Tibial nerve (tissue), 3 donors: Measurements from ENCODE around the gene MB.

GRCh38 chr22:32745781-32746184 lies 55.7 kb upstream of the TIMP3 start:
- PRO-cap: no peak
- RAMPAGE, long total RNA, 3 experiments: no peak in any of the 3 experiments

GRCh38 chr22:32860936-32861739 lies 59.6 kb downstream of the TIMP3 start:
- PRO-cap: no peak
- RAMPAGE, long total RNA, 3 experiments: start-site peak on the plus strand in 3 of 3 experiments, at chr22:32860977-32861475 at its widest, 46 to 279 reads per replicate

DNA sequence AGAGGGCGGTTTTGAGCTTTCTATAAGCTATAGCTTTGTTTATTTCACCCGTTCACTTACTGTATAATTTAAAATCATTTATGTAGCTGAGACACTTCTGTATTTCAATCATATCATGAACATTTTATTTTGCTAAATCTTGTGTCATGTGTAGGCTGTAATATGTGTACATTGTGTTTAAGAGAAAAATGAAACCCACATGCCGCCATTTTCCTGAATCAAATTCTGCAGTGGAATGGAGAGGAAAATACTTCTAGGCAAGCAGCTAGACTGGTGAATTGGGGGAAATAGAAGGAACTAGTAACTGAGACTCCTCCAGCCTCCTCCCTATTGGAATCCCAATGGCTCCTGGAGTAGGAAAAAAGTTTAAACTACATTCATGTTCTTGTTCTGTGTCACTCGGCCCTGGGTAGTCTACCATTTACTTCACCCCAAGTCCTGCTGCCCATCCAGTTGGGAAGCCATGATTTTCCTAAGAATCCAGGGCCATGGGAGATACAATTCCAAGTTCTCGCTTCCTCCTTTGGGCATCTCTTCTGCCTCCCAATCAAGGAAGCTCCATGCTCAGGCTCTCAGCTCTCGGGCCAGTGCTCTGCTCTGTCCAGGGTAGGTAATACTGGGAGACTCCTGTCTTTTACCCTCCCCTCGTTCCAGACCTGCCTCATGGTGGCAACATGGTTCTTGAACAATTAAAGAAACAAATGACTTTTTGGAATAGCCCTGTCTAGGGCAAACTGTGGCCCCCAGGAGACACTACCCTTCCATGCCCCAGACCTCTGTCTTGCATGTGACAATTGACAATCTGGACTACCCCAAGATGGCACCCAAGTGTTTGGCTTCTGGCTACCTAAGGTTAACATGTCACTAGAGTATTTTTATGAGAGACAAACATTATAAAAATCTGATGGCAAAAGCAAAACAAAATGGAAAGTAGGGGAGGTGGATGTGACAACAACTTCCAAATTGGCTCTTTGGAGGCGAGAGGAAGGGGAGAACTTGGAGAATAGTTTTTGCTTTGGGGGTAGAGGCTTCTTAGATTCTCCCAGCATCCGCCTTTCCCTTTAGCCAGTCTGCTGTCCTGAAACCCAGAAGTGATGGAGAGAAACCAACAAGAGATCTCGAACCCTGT lies 60.6 kb downstream of the TIMP3 start:
- PRO-cap: no peak
- RAMPAGE, long total RNA, 3 experiments: start-site peak on the plus strand in 2 of 3 experiments, centred at positions 224 to 832 of the sequence, 31 to 144 reads per replicate

GRCh38 chr22:33272916-33274054 lies 215.1 kb upstream of the SYN3 start:
- PRO-cap: no peak
- RAMPAGE, long total RNA, 3 experiments: no peak in any of the 3 experiments

GRCh38 chr22:33850399-33851164 lies 69.7 kb downstream of the LARGE1 start:
- PRO-cap: no peak
- RAMPAGE, long total RNA, 3 experiments: no peak in any of the 3 experiments

GRCh38 chr22:33853691-33854464 lies 66.4 kb downstream of the LARGE1 start:
- PRO-cap: no peak
- RAMPAGE, long total RNA, 3 experiments: no peak in any of the 3 experiments

GRCh38 chr22:33873046-33873583 lies 47.2 kb downstream of the LARGE1 start:
- PRO-cap: no peak
- RAMPAGE, long total RNA, 3 experiments: no peak in any of the 3 experiments

DNA sequence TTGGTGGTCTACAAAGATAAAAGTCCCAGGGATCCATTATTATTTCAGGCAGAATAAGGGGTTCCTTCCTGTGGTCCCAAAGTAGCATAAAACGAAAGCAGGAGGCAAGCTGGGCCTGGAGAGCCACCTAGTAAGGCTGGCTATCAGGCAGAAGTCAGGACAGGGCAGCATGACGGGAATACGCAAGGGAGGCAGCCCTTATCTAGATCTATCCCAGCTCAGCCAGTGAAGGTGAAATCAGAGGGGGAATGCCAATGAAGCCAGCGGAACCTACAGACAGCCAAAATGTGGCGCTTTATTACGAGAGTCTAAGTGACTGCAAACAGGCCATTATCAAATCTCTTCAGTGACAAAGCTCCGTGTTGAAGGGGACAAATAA lies 22.9 kb downstream of the LARGE1 start:
- PRO-cap: no peak
- RAMPAGE, long total RNA, 3 experiments: no peak in any of the 3 experiments

DNA sequence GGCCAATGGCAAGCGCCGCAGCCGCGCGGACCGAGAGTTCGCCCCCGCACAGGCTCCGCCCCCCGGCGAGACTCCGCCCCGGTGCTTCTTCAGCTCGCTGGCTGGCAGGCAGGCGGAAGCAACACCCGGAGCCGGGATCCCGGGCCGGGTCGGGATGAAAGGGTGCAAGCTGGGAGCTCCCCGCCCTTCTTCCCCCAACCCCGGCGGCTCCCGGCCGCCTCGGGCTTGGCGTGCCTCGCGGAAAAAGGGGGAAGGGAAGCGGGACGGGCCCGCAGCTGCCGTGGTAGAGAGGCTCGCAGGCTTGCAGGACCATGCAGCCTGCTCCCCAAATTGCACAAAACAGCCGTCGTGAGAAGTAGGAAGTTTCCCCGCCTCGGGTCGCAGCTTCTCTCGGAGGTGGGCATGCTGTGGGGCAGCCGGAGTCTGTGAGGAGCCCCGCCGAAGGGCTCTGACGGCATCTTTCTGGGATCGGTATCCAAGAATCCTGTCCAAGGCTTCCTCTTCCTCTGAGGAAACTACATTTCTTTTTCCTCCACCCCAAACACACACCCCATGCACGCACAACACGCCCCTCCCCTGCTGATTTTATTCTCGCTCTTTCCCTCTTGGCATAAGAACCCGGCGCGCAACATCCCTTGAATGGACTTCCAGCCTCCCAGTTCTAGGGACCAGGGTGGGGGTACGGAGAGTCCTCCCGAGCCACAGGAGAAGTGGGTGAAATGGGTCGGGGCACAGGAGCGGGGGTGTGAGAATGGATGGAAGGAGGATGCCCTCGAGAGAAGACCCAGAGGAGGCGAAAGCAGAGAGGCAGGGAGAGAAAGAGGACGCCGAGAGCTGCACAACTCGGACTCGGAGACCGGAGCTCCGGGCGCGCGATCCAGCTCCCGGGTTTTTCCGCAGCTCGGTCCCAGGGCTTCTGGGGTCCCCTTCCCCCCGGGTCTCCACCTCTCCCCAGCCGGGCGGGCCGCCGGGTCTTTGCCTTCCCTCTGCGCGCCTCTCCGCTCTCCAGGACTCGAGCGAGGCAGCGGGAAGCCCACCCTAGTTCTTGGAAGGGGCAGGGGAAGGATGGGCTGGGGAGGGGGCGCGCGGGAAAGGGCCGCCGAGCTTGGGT lies 1.2 kb upstream of the LARGE1 start:
- PRO-cap: bidirectional peak, plus-strand start at position 121 of the sequence, minus-strand start outside the sequence; bidirectional peak, plus-strand start at position 613 of the sequence, minus-strand start at position 486 of the sequence; bidirectional peak, plus-strand start at position 1,008 of the sequence, minus-strand start at position 826 of the sequence
- RAMPAGE, long total RNA, 3 experiments: no peak in any of the 3 experiments

DNA sequence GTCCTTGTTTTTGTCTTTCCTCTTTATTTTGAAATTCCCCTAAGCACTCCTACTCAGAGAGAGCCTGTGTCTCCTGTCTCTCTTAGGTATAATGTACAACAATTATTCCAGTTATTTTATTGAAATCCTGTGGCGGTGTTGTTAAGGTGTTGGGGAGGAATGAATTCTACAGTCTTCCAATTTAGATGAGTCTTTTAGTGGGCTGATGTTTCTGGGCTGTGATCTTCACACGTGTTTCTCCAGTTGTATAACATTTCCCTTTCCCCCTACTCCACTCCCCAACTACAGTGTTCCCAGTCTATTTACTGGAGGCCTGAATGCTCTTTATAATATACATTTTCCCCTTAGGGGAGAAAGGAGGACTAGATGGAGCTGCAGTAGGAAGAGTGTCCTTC lies 485.5 kb upstream of the ISX start:
- PRO-cap: no peak
- RAMPAGE, long total RNA, 3 experiments: no peak in any of the 3 experiments

GRCh38 chr22:34932007-34932377 lies 134.0 kb upstream of the ISX start:
- PRO-cap: no peak
- RAMPAGE, long total RNA, 3 experiments: no peak in any of the 3 experiments

DNA sequence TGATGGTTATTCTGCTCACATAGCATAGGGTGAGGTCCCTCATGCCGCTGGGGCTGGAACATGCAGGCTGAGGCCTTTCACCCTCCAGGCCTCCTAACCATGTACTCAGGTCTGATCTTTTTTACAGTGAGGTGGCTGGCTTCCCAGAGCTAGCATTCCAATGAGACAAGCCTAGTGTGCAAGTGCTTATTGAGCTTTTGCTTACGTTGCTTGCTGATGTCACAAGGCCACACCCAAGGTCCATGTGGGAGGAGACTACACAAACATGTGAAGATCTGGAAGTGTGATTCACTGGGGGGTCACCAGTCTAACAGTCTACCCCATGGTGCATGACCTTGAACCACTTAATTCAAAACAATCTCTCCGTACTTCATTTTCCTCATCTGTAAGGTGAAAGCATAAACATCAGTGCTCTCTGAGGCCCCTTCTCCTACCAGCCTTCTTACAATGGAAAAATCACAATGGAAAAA lies 34.0 kb downstream of the ISX start:
- PRO-cap: no peak
- RAMPAGE, long total RNA, 3 experiments: no peak in any of the 3 experiments

GRCh38 chr22:35102757-35103622 lies 37.0 kb downstream of the ISX start:
- PRO-cap: no peak
- RAMPAGE, long total RNA, 3 experiments: no peak in any of the 3 experiments

DNA sequence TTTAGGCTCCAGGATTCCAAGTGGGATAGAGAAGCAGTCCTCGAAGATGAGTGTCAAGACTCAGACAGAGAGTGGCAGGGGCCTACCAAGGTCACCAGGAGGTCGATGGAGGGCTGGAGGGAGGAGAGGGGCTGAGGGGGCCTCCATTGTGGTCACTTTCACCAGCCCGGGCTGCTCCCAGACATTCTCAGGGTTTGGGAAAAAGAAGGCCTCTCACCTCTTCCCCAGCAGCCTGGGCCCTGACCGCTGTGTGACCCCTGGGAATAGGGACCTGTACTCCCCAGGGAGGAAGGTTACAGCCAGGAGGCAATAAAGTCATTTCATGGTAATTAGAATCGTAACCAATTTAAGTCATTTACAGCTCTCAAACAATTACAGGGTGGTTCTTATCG lies 37.7 kb downstream of the ISX start:
- PRO-cap: no peak
- RAMPAGE, long total RNA, 3 experiments: no peak in any of the 3 experiments

GRCh38 chr22:35377817-35378332 lies 3.0 kb upstream of the HMOX1 start:
- PRO-cap: no peak
- RAMPAGE, long total RNA, 3 experiments: no peak in any of the 3 experiments

DNA sequence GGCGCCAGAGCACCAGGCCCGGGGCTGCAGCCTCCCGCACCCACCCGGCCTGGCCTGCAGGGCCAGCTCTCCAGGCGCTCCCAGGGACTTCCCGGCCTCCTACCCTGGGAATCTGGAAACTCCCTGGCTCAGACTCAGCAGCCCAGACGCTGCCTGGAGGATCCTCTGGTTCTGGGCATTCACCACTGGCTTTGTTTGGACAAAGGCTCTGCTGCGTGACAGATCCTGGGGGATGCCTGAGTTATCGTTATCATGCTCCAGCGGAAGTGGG lies 31.0 kb downstream of the MCM5 start:
- PRO-cap: no peak
- RAMPAGE, long total RNA, 3 experiments: no peak in any of the 3 experiments

GRCh38 chr22:35445937-35446965 lies 46.3 kb downstream of the MCM5 start:
- PRO-cap: no peak
- RAMPAGE, long total RNA, 3 experiments: no peak in any of the 3 experiments

GRCh38 chr22:35480193-35480530 lies 60.5 kb upstream of the RASD2 start:
- PRO-cap: no peak
- RAMPAGE, long total RNA, 3 experiments: no peak in any of the 3 experiments

DNA sequence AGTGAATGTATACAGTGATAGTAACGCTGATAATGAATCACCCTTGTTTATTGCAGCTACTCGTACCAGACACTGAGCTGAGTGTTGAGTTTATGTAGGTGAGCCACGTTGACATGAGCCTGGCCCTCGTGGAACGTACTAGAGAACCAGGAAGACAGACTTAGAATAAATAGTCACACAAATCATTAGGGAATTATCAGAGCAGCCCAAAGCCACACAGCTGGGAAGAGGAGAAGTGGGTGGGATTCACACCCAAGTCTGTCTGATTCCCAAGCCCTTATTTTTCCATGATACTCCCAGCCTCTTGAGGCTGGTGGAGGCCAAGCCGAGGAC lies 34.8 kb downstream of the MB start:
- PRO-cap: no peak
- RAMPAGE, long total RNA, 3 experiments: no peak in any of the 3 experiments

DNA sequence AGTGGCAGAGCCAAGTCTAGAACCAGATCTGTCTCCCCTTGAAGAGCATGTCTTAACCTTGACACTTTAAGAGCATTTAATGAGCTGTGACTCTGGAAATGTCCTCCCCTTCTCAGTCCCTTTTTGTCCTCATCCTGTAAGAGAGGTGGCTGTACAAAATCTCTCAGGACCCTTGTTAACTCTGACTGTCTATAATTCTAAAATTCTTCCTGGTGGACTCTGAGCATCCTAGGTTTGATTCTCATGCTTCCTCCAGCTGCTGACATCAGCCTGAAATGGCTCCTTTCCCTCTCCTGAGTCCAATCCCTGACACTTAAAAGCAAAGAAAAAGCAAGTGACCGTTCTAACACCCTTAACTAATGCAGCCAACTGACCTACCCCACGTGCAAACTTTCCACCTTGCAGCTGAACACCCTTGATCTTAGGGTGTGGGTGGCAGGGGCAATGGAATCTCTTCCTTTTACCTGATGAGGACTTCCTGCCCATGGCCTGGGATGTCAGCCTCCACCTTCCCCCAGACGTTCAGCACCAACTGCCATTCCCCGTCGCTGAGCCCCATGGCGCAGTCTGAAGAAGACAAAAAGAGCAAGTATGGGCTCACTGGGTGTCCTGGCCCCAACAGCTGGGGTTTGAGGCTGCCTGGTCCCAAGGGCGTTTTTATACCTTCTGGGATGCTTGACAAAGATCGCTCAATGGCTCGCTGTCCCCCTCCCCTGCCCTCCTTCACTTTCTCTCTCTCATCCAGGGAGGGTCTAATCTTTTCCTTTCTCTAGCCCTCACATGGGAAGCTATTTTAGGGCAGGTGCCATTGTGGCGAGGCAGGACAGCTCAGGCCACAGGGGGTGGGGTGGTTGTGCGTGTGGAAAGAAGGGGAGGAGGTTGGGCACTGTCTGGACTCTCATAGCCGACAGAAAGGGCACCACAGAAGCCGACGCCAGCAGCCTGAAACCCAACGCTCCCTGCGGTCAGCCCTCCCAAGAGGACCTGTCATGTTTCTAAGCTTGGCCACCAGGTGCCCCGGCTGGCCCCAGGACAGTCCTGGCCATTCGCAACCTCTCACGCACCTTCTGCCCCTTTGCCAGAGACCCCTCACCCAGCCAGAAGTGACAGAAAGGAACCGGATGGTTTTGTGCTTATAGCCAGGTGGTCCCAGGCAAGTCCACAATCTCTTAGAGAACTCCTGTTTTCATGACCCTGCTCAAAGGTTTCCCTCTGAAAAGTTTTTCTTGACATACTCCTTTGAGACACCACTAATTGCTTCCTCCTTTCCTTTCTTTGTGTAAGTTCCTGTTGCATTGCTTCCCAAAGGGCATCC lies at the start of gene MB:
TSS of gene MB (minus strand) at position 631 of the 1,315 bp plus-strand sequence.
- PRO-cap: no peak
- RAMPAGE, long total RNA, 3 experiments: no peak in any of the 3 experiments